ENCODE results near the genes CPD and CRLF3.

DNA sequence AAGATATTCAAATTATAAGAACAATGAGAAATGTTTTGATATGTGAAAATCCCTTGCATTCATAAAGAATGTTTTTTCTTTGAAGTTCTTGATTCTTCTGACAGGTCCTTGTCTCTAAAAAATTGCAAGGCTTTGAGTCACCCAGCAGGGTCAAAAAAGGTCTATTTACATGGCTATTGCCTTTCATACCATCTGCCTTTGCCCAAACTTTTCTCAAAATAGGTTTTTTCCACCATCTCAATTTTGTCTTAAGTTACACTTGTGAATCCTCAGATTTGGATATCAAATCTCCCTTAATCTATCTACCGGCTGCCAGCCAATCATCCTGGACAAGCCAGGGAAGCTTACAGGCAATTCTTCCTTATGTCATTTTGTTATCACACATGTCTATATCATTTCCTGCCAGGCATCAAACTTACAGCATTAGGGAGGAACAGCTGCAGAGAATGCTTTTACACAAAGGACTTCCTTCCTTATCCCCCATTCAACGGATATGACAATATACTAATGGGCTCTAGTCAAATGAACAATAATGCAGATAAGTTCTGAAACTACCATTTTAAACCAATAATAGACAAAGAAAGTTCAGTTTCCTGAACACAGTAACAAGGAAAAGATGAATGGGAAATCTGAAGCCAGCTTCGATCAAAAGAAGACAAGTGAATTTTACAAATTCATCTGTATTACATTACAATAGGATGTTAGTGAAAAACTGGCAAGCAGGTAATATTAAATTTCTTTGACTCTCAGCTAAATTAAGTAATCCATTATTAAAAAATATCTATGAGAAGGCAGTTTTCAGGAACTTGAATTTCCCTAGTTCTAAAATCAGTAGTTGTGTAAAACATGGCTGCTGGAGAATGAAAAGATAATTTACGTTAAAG is 104.2 kb upstream of the CORO6 start:
- PRO-cap, result no peak

DNA sequence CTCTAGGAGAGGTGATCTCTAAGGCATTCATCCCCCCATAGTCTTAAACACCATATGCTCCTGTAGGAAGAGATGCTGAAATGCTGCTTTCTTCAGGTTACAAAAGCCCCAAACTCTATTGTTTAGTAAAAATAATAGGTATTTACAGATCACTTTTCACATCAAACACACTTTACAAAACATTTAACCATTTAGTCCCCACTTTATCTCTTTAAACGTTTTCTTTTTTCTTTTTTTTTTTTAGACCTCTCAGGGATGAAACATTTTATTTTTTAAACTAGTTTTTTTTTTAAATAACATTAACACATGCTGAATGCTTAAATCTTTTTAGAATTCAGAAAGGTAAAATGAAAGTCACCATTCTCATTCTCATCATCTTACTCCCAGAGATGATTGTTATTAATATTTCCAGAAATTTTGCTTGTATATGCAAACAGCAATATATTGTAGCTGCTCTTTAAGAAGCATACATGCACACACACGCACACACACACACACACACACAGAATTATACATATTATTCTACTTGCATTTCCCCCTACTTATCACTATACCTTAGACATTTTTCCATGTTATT is 144.5 kb upstream of the CORO6 start:
- PRO-cap, result no peak

GRCh38 chr17:29835298-29836030 is 94.6 kb downstream of the SSH2 start:
- PRO-cap, result no peak

DNA sequence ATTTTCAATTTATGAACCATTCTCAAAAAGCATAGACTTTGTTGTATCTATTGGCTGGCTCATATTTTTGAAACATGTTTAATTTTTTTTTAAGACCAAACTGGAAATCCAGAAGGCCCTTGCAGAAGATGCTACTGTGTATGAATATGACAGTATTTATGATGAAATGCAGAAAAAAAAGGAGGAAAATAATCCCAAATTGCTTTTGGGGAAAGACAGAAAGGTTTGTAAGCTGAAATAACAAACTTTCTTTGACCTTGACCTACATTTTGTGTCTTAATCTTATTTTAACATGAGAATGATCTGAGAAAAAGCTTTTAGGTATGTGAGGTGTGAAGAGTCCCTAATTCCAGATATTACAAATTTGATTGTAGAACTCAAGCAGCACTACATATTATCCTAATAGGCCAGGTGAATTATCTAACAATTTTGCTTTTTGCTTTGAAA is 57.5 kb downstream of the SLC6A4 start:
- PRO-cap, result no peak

- PRO-cap, result no peak
Measured at GRCh38 chr17:30225422-30226103, 9.9 kb downstream of the SLC6A4 start.

DNA sequence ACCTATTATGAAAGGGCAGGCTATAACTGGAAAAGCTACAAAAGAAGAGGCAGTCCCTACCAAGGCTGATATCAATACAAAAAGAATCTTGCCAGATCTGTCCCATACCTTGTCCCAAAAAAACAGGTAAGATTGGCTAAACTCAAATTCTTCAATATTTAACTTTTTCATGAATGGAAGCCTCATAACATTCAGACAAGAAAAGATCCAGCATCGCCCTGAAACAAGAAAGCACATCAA is 2.6 kb downstream of the BLMH start:
- PRO-cap, result no peak

GRCh38 chr17:30378626-30379236 is at the start of gene CPD:
TSS of gene CPD (plus strand) at chr17:30378927.
- PRO-cap, result bidirectional peak, plus-strand start at chr17:30378964, minus-strand start at chr17:30378763

- PRO-cap, result unidirectional peak, minus-strand start at chr17:30379728
Measured at GRCh38 chr17:30379237-30379997, 690 bp downstream of the CPD start.

GRCh38 chr17:30380019-30380579 is 1.4 kb downstream of the CPD start:
- PRO-cap, result no peak

- PRO-cap, result no peak
Measured at GRCh38 chr17:30384825-30385386, 6.2 kb downstream of the CPD start.

DNA sequence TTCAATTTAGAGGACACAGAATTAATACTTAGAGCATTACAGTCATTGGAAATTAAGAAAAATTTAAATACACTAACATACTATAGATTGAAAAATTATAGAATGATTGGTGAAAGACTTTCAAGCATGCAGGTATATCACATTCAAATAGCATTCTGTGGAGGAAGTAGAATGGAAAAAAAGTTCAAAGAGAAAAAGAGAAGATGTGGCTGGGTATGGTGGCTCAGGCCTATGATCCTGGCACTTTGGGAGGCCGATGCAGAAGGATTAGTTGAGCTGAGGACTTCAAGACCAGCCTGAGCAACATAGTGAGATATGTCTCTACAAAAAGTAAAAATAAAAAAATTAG is 18.5 kb downstream of the CPD start:
- PRO-cap, result no peak

DNA sequence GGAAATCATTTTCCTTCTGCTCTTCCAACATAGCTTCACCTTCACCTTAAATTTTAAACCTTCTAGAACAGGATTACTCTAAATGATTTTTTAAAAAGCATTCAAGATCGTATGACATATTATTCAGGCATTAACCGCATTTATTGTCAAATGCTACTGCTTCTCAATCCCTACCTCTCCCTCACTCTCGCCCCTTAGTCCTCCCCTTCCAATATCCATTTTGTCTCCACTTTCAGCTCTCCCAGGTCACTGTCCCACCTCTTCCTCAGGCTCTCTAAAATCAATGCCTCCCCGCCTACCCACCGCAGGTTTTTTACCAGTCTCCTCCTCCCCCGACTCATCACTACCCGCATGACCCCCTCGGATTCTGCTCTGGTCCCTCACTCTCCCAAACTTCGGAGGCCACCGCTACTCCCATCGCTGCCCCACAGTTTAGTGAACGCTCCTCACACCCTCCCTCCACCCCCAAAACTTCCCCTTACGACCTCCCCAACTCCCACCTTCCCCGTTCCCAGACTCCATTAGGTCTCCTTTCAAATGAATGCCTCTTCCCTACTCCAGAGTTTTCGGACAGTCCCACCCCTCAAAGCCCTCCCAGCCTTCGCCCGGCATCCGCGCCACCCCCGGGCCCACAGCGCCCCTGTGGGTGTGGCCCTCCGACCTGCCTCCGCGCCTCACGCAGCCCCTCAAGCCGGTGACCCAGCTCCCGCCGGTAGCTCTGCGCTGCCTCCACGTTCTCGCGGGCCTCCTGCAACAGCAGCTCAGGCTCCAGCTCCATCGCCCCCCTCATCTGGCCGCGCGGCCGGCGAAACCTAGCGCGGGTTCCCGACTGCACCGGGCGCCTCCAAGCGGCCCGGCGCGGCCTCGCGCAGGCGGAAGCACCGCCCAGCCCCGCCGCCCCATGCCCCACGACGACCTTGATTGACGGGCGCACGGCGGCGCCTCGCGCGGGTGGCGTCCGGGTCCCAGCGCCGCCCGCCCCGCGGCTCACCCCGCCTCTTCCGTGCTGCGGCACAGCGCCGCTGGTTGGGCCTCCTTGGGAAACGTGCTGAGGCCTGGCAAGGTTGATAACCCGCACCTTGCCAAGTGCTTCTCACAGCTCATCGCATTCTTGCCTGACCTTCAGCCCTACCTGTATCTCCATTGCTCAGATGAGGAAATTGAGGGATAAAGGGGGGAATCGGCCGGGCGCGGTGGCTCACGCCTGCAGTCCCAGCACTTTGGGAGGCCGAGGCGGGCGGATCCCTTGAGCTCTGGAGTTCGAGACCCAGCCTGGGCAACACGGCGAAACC is at the start of gene CRLF3:
TSS of gene CRLF3 (minus strand) at position 831 of the 1,292 bp plus-strand sequence.
- PRO-cap, result unidirectional peak, plus-strand start at position 343 of the sequence; bidirectional peak, plus-strand start at position 1,039 of the sequence, minus-strand start at position 788 of the sequence

DNA sequence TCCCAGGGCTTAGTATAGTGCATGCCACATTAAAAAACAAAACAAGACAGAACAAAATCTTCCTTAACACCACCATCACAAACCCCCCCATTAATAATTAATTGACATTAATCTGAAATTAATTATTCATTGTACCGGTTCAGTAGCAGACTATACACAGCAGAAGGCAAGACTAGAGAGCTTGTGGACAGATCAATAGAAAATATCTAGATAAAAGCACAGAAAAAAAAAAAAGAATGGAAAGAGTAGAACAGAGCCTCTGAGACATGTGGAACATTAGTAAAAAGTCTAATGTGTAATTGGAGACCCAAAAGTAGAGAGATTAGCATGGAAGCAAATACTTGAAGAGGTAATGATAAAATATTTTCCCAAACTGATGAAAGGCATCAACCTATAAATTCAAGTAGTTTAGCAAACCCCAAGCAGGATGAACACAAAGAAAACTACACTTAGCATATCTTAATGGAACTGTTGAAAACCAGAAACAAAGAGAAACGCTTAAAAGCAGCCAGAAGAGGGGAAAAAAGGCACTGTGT is 16.3 kb downstream of the NF1 start:
- PRO-cap, result no peak

DNA sequence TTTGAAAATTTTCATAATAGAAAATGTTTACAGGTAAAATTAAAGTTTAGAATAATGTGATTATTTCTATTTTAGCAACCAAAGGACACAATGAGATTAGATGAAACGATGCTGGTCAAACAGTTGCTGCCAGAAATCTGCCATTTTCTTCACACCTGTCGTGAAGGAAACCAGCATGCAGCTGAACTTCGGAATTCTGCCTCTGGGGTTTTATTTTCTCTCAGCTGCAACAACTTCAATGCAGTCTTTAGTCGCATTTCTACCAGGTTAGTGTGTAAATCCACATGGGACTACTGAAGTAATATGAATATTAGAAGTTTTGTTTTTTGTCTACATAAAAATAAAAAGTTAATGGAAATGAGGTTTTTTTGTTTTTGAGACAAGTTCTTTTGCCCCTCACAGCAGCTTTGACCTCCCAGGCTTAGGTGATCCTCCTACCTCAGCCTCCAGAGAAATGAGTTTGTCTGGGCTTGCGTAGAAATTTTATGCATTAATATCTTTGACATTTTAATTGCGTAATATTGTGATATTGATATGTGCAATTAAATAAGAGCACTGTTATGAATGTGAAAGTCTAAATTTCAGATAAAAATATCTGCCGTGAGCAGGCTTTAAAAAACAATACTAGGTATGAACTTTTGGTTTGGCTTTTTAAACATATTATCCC is 68.5 kb downstream of the NF1 start:
- PRO-cap, result no peak

DNA sequence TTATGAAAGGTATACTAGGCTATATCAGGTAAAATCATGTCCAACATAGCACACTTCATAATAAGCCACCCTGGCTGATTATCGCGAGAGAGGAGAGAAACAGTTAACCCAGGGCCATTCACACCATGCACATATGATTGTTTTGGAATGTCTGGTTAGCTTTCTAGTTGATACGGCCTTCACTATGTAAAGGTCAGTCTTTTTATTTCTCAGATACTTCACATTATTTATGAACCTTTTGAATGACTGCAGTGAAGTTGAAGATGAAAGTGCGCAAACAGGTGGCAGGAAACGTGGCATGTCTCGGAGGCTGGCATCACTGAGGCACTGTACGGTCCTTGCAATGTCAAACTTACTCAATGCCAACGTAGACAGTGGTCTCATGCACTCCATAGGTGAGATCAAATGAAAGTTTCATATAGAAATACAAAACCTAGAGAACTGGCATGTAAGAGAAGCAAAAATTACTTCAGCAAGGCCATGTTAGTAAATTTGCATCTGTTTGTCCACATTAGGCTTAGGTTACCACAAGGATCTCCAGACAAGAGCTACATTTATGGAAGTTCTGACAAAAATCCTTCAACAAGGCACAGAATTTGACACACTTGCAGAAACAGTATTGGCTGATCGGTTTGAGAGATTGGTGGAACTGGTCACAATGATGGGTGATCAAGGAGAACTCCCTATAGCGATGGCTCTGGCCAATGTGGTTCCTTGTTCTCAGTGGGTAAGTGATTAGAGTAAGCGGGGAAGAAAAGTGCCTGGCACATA is 64.4 kb downstream of the OMG start:
- PRO-cap, result no peak

DNA sequence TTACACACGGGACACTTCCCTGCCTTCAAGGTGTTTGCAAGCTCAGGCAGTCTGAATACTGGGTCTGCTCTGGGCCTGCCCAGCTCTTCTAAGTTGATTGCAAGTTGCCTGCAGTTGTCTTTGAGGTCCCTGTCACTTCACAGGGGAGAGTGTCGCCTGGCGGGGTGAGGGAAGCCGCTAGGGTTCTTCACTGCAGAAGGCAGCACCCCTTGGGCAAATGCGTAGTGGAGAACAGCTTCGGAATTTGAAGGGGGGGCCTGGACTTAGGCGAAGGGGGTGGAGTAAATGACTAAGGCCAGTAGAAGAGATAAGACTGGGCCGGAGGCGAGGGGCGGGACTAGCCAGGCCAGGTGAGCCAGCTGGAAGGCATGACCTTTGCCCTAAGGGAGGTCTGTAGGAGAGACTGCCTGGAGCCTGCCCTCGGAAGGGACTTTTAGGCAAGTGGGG is 98.1 kb downstream of the RAB11FIP4 start:
- PRO-cap, result bidirectional peak, plus-strand start at position 285 of the sequence, minus-strand start at position 218 of the sequence

DNA sequence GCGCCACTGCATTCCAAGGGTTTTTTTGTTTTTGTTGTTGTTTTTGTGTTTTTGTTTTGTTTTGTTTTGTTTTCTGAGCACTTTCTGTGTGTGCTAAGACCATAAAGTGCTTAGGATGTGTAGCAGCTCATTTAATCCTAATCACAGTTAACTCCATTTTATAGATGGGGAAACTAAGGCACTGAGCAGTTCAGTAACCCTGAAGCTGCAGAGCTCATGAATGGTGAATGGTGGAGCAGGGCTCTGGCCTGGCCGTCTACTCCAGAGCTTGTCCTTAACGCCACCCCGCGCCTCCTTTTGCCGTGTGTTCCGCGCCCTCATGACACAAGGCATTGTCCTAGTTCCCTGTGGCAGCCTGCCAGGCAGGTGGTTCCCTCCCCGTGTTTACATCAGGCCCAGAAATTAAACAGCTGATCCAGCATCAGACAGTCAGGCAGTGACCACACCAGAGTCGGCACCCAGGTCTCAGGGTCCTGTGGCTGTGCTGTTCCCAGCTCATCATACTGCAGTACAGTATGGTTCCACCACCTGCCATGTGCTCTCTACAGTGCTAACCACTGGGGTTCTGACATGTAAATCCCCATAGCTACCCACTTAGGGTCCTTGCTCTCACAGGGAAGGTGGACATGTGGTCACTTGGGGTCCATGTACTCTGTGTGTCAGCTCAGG is 119.6 kb downstream of the RAB11FIP4 start:
- PRO-cap, result no peak

DNA sequence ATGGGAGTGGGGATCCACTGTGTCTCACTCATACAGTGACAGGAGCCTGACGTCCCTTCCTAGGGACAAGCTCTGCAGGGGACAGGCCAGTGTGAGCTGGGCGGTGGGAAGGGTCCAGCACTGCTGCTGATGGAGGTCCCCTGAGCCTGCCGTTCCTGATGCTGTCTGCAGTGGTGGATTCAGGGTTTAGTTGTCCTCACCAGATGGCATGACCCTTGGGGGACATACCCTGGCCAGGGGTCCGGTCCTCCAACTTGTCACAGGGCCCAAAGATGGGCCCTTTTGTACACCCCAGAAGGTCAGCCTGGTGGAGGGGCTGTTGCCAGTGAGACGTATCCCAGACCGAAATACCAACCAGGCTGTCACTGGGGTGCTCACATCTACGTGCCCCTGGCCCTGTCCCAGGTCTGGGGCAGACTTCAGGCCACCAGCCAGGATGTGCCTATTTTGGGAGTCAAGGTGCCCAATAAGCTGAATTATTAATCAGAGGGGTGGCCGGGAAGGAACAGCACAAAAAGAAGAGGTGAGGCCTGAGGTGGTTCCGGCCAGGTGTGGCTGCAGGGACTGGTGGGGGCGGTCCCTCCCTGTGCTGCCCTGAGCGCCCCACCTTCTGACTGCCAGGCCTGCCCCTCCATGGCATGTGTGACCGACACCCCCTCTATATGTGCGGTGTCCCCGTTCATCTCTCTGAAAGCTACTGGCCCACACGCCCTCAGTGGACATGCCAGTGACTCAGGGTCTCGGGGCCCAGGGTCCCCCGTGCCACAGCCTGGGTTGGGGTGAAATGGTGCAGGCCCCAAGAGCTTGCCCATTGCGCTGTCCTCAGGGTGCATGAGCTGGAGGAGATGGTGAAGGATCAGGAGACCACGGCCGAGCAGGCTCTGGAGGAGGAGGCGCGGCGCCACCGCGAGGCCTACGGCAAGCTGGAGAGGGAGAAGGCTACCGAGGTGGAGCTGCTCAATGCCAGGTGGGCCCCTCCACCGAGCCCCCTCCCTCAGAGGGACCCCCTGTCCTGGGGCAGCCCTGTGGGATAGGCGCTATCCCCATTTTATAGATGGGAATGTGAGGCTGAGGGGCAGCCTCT is 133.1 kb downstream of the RAB11FIP4 start:
- PRO-cap, result no peak

DNA sequence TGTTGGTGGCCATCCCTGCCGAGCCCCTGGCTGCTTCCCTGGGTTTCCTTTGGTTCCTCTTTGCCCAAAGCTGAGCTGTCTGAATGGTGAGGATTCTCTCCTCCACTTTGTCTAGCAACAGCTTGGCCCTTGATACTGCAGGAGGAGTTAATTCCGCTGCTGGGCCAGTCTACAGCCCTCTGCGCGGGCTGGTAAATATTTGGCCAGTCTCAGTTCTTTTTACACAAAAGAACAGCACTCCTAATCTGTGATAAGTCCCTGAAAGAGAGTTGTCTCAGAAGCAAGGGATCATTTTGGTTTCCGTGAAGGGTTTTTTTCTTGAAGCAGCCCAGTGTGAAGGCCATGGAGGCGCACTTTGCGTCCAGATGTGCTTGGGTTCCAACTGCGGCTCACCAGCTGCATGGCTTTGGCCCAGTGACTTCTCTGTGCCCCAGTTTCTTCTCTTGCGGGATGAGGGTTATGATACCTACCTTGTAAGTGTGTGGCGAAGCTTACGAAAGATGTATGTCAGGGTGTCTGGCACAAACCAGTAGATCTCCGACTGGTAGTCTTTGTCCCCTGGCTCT is 171.1 kb downstream of the RAB11FIP4 start:
- PRO-cap, result no peak

DNA sequence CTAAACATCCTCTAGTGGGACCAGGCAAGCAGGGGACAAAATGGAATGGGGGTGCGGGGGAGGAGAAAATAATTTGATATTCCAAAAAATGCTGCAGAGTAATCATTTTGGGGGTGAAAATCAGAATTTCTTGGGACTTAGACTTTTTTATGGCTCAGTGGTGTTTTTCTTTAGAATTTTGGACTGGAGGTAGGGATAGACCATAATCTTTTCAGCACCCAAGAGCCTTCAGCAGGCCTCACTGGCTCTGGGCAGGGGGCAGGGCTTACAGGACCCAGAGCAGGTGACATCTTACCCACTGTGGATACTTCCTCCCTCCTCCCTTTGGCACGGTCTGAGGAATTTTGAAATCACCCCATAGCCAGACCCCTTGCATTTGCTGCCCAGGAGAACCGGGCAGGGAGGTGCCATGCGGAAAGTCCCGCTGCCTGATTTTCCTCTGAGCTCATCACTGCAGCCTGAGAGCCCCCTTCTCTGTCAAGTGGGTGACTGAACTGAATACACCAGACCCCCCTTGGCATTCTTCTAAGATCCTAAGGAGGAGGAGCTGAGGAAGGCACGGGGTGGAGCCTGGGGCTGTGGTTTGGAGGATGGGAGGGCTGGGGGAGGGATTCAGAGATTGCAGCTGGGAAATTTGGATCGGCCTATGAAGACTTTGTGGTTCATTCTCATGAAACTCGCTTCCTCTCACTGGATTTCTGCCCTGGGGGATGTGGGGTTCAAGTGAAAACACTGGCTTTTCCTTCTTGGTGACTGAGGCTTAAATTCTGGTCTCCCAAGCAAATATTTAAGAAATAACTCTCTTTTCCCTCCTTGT is 173.4 kb downstream of the RAB11FIP4 start:
- PRO-cap, result no peak

Measured in progenitor cell of endocrine pancreas (in vitro differentiated cells).